Left common carotid artery plus branches (tissue), 1 donor: ENCODE measurements around a stretch of chr6.

DNA sequence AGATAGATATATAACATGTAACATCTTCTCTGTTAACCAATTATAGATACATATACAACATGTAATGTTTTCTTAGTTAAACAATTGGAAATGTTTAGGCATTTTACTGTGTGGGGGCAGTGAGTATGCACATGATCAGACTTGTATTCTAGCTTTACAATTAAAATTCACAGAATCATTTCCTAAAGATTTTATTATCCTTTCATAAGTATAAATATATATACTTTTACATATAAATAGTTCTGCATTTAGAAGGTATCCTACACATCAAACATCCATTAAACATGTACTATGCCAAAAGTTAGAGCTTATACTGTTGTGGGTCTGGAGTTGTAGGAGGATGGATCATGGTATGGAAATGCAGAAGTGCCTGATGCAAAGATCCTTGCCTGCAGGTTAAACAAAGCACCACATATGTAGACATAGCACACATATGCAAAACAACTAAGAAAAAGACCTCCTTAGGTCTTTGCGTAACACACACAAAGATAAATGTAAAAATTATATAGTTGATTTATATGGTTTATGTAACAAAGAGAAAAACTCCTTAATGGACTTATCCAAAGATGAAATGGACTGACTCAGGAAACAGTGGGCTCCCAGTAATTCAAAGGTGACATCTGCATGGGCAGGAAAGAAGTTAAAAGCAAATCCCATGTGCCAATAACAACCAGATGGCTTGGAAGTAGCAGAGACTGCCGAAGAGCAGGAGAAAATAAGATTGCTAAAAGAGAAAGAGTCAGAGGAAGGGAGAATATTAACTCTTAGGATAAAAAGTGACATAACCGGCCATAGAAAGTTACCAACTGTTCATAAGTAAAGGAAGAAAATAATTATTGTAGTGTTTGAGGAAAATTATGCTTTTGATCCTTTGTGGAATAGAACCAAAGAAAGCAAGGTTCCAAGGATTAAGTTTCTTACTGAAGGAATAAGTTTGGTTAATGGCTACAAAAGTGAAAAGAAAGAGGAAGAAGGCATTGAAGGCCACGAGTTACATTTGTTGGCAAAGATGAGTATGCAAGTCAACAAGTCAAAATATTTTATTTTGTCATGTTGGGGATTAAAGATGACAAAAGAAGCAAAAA is 55.1 kb downstream of the FHL5 start:
- PRO-cap, result no peak

DNA sequence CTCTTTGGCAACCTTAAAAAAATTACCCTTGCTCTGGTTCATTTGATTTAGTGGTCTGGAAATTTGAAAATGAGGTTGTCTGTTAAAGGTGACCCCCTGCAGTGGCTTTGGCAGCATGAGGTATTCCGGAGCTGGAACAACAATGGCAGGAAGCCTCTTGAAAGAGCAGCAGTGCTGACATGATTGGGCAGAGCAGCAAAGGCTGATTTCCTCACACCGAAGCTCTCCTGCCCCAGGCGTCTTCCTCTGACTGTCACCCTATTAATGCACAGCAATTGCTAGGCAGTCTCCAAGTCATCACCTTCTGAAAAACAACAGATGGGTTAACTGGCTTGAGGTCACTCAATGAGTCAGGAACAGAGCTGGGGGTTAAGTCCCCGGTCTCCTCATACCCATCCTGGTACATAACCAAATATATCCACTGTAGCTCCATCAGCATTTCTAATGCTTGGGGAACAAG is 241.8 kb upstream of the MMS22L start:
- PRO-cap, result no peak

DNA sequence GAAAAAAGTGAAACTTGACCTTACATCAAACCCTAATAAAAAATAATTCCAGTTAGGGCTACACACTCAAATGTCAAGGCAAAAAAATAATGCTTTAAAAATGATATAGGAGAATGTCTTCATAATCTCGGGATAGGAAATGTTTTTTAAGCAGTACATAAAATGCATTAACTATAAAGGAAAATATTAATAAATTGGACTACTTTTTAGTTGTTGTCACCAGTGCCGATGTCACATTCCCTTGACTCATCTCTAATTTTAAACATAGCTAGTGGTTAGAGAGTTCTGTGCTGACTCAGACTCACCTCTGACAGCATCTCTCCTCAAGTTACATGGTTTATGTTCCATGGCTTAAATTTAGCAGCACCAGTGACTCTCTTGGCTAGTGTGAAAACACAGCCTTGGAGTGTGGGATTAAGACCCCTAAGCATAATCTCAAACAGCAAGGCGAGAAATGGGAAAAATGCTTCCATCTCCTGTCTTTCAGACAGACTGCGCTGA is 311.8 kb upstream of the MMS22L start:
- PRO-cap, result no peak

- PRO-cap, result no peak
These were observed 1.5 kb downstream of the POU3F2 start for GRCh38 chr6:98835590-98836471.

DNA sequence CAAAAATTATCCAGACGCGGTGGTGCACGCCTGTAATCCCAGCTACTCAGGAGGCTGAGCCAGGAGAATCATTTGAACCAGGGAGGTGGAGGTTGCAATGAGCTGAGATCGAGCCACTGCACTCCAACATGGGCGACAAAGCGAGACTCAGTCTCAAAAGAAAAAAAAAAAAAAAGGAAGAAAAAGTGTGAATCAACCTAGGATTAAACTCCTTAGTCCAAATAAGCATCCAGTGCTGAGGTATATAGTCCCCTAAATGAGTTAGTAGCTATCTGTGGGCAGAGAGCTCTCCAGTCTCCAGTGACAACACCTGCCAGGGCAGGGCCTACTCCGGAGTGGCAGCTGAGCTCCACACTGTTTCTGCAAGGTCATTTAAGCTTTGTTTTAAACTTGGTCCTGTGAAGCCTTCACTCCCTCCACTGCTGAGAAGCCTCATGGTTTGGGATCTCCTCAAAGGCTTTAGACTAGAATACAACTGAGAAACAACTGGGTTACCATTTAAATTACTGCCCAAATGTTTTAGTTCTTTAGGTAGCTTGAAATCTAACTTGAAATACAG is 2.1 kb downstream of the FAXC start:
- PRO-cap, result no peak

DNA sequence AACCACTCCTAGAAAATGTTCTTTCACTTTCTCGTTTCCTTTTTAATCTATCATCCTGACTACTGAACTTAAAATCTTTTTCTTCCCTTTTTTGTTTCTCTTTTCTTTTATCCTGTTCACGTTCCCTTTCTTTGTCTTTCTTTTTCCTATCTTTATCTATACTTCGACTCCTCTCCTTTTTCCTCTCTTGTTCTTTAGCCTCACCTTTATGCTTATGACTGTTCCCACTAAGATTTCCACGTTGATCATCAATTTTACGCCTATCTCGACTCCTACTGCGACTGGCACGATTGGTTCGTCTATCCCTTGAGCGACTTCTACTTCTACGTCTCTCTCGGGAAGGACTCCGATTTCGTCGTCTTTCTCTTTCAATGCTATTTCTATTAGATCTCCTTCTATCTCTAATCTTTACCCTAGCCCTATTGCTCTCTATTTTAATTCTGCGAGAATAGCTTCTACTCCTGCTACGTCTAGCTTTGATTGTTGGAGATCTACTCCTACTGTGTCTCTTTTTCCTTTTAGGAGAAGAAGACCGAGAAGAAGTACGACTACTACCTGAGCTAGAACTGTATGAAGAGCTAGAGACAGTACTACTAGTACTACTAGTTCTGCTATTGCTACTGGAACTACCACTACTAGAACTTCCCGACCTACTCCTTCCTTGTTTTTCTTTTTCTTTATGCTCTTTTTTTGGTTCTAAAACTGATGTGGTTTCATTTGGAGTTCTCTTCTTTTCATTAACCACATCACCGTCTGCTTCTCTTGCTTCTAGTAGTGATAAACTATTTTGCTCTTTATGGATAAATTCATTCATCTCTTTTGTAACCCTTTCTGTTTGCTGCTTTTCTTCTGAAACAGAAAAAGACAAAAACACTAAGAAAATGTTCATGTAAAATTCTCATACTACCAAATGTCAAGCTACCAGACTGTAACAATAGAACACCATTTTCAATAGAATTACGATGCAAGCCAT is 7.1 kb upstream of the COQ3 start:
- PRO-cap, result no peak

DNA sequence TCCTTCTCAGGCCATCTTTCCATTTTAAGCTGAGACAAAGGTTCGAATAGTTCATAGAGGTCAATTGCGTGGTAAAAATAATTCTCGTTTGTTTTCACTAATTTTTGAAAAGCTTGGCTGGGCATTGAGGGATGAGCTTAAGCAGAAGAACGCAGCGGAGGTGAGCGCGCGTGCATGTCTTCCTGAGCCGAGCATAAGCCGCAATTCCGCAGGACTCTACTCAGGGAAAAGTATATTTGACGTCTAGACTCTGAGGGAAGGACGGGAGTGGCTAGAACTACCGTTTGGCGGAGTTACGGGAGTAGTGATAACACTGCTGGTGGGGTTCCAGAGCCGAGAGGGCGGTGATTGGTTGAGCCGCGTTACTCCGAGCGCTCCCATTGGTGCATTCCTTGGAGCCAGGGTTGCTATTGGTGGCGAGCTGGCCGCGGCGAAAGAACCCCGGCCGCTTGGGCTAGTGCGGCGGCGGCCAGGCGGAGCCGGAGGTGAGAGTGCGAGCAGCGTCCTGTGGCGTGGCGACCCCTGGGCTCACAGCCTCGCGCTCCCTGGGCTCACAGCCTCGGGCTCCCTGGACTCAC is 11.8 kb downstream of the PRDM13 start:
- PRO-cap, result no peak

- PRO-cap, result no peak
These were observed 170.5 kb downstream of the MCHR2 start for GRCh38 chr6:99823108-99824358.

- PRO-cap, result no peak
These were observed 109.9 kb downstream of the SIM1 start for GRCh38 chr6:100354741-100355383.

GRCh38 chr6:100455775-100456470 is 8.8 kb downstream of the SIM1 start:
- PRO-cap, result no peak

GRCh38 chr6:100482555-100483163 is 17.9 kb upstream of the SIM1 start:
- PRO-cap, result no peak

DNA sequence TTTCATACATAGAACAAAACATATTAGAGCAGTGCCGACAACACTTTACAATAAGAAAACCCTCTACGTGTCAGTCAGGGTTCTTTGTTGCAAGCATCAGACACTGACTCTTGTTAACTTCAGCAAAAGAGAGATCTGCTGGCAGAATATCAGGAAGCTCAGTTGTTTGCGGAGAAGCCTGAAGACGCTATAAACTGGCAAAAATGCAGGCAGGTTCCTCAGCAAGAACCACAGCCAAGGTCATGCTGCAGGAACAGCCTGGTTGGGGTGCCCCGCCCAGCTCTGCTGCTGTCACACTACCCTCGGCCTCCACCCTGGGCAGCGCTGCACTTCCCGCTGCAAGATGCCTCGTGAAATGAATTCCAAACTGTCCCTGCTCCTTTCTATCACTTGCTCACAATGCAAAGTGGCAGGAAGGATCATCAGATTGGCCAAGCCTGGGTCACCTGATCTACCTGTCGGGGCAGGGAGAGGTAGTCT is 236.1 kb upstream of the ASCC3 start:
- PRO-cap, result no peak

DNA sequence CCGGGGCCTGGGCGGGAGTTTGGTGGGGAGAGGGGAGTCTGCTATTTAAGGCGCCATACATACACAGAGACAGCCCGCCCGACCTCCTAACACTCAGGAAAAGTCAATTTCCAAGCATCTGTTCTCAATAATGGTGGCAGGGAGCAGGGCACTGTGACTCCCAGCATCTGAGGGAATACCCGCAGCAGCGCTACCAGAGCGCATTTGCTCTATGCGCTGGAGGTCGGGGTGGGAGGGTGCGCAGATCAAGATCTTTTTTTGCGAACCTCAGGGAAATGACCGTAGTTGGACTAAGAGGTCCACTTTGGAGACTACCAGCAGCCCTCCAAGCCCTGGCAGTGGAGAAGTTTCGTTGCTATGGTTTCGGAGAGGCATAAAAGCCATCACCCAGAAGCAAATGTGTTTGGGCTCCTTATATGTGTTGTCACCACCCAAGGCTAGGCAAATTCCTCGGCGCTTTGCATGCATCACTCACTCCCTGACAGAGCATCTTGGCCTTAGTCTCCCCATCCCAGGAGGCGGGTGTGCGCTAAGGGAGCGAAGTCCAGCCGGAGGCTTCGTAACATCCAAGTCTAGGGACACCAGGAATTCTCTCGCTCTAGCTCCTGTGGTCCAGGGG is 481 bp upstream of the GRIK2 start:
- PRO-cap, result no peak

GRCh38 chr6:103675706-103676091 is 1184.0 kb downstream of the HACE1 start:
- PRO-cap, result no peak

- PRO-cap, result no peak
These were observed 15.8 kb upstream of the LIN28B start for GRCh38 chr6:104940794-104941818.

GRCh38 chr6:104996386-104996709 is 39.4 kb downstream of the LIN28B start:
- PRO-cap, result no peak

DNA sequence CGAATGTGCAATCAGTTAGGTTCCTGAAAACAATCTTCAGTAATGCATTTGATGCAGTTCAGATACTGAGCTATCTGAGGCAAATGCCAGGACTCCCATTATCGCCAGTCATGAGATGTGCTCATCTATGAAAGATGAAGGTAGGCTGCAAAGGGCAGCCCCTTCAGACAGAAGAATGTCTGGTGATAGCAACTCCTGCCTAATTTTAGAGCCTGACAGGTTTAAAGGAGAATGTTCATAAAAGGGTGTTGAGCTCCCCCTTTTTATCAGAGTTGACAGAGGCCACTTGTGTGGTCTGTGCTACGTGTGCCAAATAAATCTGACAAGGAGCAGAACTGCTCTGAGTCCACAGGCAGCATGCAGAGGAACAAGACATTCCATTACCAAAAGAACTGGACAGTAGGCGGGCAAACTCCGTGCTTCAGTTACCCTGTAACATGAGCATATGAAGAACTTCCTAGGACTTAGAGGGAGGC is 101.8 kb downstream of the PREP start:
- PRO-cap, result no peak

DNA sequence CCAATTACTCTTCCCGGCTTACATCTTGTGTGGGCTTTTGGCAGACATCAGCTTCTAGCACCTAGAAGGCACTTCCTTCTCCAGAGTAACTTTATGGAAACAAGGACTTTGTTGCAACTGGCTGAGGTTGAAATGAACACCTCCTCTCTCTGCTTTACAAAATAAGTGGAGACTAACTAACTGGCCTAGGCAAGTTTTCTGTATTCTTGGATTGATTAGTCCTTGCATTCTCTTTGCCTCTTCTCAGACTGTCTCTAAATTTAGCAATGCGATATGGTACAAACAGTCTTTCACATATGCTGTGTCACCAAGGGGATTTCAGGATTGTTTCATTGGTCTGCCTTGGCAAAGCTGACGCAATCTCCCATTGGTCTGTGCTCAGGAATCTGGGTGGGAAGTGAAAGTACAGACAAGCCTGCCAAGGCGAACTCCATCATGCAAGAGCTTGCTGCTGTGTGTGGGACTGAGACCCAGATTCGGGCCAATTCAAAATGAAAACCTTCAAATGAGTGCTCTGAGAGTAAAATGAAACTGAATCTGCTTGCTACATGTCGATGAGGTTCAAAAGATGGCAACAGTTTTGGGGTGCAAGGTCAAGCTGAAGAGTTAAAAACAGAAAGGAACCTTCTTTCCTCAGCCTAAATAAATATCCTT is 198.6 kb upstream of the PREP start:
- PRO-cap, result no peak

DNA sequence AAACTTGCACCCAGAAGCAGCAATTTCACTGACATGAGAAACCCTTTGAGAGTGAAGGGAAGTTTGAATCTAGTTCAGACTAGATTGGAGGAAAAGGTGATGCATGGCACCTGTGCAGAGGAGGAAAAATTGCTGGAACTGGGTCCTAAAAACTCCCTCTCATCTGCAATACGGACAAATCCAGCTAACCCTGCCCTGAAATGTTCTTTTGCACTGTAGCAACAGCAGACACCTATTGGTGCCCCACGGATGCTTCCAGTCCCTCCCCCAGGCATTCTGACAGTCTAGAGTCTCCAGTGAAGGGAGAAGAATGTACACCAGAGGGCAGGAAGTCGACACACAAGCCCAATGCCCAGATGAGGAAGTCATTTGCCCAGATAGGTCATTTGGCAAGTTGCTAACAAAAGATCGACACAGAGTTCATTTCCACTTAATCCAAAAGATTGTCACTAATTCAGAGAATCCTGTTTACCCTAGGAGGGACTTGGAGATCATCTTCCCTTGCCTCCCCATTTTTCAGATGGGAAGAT is 293.1 kb upstream of the PRDM1 start:
- PRO-cap, result no peak

DNA sequence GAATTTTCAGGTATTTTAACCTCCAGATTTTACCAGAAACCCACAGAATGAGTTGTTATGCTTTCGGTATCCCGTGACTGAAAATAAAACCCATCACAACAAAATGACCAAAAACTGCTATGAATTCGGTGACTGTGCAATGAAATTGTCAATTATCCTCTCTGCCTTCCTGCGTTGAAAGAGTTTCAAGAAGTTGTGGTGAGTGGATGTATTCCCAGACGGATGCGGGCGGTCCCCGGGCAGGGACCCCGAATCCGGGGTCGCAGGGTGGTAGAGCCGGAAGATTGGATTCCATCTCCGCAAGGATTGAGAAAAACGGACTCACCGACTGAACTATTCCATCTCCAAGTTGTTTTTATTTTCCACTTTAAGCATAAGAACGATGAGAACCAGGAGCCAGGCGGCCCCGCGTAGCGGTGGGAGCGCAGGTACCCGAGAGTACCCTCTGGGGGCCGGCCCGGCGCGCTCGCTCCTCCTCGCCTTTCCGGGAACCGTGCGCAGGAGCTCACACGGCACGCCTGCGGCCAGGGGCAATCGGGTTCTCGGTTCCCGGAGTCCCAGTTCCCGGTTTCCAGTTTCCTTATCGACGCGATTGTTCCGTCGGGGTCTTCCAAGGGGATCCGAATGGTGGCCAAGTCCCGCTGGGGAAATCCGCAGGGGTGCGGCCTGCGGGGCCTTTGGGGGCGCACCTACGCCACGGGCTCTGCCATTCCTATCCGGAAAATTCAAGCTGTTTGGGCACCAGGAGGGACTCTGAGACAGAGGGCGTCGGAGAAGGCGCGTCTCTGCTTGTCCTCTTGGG is 104.9 kb upstream of the PRDM1 start:
- PRO-cap, result no peak